PC-3 (cell line): ENCODE results near the gene KCNQ4.

DNA sequence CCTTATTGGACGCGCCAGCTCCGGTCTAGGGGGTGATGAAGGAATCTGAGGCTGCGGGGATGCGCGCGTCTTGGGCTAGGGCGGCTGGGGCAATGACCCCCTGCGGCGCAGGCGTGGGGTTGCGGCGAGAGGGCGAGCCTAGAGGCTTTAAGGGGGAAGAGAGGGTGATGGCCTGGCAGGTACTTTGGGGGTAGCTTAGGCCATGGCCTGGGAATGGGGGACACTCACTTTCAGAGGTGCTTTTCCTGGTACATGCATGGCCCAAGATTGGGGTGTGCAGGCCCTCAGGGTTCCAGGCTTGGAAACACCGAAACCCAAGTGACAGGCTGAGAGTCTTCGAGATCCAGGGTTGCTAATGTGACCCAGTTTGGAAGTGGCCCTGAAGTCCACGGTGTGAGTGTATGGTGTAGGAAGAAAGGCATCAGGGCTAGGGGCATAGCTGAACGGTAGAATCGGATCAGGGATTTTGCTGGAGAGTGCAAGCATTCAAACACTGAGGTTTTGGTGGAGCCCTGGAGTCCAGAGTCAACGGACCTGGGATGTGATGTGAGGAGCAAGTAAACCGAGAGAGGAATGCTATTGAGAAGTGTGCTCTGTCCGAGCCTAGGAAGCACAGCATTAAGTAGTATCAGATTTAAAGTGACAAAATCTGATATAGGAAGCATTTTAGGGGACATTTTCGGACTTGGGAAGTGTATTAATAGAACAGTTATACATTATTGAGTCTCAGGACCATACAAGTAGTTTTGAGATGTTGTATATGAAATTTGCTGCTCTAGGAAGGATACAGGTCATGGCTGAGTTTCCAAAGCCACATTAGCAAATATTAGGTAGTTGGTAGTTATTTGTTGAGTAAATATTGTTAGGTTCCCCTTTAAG is 904 bp downstream of the NFYC start:
- RAMPAGE, long total RNA = no peak

DNA sequence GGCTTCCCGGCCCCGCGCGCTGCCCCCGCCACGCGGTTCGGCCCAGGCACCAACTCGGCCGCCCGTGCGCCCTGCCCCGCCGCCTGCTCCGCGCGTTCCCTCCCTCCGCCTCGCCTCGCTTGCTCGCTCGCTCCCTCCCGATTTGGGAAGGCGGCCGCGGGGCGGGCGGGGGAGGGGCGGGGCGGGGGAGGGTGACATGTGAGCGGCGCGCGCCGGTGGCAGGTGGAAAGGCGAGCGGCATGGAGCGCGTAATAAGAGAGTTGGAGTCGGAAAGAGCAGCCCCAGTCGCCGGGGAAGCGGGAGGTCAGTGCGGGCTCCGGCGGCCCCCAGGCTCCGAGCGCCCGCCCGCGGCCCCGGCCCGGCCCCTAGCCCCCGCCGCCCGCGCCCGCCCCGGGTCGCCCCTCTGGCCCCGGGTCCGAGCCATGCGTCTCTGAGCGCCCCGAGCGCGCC is at the start of gene KCNQ4:
Gene KCNQ4 (plus strand): TSS at position 194 of the 450 bp plus-strand sequence.
- RAMPAGE, long total RNA = no peak

GRCh38 chr1:40802168-40802809 is 18.7 kb downstream of the KCNQ4 start:
- RAMPAGE, long total RNA = no peak

DNA sequence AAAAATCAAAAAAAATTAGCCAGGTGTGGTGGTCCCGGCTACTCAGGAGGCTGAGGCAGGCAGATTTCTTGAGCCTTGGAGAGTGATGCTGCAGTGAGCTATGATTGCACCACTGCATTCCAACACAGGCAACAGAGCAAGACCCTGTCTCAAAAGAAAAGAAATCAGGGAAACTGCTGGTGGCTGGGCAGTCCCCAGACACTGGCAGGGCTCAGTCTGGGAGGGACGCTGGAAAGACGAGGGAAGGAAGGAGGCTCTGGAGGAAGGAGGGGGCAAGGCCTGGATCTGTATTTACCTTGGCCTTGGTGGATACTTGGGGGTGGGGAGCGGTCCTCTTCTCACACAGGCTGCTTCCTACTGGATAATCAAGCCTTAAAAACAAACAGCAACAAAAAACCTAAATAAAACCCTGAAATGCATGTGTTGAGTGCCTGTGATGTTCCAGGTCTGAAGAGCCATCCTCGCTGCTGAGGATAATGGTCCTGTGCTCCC is 24.4 kb downstream of the KCNQ4 start:
- RAMPAGE, long total RNA = no peak

- RAMPAGE, long total RNA = no peak
These were observed 1.4 kb downstream of the CITED4 start for GRCh38 chr1:40860431-40861588.

DNA sequence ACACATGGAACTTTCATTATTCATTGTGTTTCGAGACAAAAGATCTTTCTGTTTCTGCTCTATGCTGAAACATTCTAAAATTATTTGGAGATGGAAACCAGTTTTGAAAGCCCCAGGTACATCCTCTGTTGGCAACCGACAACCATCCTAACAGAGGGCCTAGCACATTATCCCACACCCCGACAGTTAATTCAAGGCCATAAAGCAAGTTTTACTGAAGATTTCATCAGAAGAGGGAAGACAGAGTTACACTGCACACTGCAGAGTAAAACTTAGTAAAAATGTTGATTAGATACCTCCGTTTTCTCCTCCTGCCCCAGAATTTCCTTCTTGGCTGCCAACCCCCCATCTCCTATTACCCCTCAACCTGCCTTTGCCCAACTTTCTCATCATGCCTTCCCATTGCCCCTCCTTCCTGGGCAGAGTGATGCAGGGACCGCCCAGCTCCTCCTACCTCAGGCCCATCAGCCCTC is 52.8 kb upstream of the CITED4 start:
- RAMPAGE, long total RNA = no peak

GRCh38 chr1:40944871-40945644 is 34.4 kb upstream of the CTPS1 start:
- RAMPAGE, long total RNA = no peak

- RAMPAGE, long total RNA = no peak
These were observed 7.0 kb downstream of the CTPS1 start for GRCh38 chr1:40986403-40987056.

DNA sequence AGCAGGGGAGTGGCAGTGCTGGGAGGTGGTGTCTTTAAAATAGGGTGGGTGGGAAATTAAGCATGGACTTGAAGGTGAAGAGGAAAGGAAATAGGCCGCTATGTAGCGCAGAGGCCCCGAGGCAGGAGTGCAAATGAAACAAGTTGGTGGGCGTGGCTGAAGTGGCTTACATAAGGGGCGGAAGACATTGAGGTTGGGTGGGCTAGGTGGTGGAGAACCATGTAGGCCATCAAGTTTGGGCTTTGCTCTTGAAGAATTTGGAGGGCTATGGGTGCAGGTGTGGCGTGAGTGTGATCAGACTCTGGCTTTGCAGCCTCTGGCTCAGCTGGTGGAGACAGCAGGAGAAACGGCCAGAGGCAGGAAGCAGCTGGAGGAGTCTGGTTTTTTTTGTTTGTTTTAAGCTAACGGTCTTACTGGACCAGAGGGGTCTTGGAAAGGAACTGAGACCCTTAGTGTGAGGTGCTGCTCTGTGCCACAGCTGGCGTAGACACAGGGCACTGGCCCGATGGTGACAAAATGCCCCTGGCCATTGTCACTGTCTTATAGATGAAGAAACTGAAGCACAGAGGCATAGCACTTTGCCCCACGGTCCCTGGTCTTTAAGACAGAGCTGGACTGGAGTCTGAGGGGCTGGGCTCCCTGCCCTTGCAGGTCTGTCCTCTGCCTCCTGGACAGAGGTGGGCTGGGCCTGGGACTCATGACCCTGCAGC is 6.5 kb downstream of the SLFNL1 start:
- RAMPAGE, long total RNA = no peak

DNA sequence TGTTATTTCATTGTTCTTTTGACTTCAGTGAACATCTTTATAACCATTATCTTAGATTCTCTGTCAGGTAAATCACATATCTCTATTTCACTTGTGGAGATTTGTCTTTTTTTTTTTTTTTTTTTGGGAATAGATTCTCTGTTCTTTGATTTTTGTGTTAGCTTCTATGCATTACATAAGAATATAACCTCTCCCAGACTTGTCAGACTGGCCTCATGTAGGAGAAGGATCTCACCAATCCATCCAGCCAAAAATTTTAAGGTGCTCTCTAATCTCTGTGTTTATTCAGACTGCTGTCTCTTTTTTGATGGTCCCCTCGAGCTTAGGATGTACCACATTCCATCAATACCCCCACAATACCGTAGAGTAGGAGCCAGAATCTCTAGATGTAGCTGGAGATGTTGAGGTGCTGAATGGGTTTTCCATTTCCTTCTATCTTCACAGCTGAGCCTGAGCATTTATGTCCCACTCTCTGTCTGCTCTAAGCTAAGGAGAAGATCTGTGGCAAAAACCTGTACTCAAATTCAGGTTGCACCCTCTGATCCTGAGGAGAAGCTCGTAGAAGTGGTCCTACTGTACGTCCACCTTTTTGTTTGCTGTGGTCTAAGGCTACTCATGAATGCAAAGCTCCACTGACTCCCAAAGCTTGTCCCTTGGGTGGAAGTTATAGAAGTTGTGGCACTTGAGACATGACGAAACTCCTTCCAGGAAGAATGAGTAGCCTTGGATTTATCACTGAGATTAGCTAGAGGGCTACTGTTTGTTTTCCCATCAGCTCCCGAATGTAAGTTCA is 73.4 kb downstream of the SCMH1 start:
- RAMPAGE, long total RNA = no peak

- RAMPAGE, long total RNA = no peak
These were observed 115.3 kb upstream of the SCMH1 start for GRCh38 chr1:41357434-41357780.

- RAMPAGE, long total RNA = no peak
These were observed 118.0 kb upstream of the SCMH1 start for GRCh38 chr1:41360031-41360627.

GRCh38 chr1:41360739-41361173 is 118.7 kb upstream of the SCMH1 start:
- RAMPAGE, long total RNA = no peak

GRCh38 chr1:41362129-41362419 is 120.0 kb upstream of the SCMH1 start:
- RAMPAGE, long total RNA = no peak

DNA sequence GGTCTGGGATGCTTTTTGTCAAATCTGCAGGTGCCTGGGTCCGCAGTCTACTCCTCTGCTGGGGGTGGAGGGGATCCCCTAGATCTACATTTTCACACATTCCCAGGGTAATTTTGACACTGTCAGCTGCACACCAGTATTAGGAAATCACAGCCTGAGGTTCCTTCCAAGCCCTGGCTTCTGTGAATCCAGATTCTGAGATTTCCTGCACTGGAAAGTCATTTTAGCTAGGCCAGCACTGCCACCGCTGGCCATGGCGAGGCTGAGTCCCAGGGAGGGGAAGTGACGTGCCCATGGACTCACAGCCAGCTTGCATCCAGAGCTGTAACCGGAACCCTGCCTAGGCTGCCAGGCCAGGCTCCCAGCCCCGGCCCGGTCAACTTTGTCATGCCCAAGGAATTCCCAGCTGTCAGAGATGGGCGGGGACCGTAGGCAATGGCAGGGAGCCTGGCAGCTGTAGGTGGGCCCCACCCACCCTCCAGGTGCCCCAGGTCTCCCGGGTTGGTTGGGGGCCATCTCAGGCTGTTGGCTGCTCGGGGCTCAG is 65.7 kb downstream of the EDN2 start:
- RAMPAGE, long total RNA = no peak

DNA sequence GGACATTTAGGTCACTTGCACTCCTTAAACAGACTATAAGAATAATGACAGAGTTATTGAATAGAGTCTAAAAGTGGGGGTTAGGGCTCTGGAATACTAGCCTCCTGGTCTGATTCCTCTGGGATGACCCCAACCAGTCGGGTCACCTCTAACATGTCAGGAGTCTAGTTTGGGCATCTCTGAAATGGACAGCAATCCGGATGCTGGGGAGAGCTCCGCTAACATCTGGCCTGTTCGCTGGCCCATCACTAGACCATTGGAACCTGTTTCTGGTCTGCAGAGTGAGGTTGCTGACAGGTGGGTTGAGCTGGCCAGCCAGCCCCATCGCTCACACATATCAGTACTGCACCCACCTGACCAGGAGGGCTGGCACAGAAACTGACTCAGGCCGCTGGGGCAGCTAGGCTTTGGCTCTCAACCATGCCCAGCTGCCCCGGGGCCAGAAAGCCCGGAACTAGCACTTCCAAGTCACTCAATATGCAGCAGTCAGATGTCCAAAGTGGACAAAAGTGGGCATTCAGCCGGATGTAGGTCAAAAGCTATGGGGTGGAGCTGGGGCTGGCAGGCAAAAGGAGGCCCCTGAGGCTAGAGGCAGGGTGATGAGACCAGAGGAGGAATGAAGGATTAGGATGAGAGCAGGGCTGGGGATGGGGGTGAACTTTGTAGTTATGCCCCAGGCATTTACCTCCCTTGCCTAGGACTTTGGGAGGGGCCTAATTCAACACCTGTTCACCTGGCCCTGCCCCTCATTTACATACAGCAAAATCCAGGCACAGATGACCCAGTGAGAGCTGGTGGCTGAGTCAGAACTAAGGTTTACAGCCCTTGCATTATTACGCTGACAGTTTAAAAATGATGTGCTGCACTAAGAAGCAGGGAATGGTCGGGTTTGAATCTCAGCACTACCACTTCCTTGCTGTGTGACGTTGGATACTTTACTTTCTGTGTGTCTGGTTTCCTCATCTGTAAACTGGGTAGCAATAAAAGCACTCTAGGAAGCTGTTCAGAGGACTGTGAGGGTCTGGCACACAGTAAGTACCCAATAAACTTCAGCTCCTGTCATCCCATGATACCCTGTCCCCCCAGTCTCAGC is 30.7 kb upstream of the EDN2 start:
- RAMPAGE, long total RNA = no peak

- RAMPAGE, long total RNA = no peak
These were observed 37.3 kb downstream of the HIVEP3 start for GRCh38 chr1:41881397-41881852.

DNA sequence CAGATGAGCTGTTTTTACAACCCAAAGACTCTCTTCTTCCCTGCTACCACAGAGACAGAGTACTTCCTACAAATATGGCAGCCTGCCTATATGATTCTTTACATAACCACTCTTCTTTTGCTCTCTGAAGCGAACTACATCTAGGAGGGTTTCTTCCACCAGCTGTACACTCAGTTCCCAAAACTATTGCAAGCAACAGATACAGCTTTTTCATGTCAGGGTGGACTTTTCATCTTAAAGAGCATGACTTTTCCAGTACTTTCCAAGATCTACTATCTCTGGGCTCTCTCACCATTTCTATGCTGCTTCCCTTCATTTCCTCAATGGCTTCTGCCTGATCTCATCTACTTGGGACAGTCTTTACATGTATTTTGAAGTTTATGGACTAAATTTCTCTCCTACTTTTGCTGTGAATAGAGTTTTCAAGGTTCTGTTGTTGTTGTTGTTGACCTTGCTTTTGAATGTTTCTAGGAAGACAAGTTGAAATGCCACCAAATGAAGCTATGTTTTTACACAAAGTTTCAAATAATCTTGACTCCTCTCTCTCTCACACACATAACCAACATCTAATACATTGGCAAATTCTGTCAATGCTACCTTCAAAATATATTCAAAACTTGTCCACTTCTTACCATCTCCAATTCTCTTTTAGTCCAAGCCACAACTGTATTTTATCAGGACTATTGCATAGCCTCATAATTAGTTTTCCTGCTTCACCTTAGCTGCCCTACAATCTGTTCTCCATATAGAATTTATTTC is 108.1 kb upstream of the HIVEP3 start:
- RAMPAGE, long total RNA = no peak

GRCh38 chr1:42130079-42130343 is 23.2 kb upstream of the GUCA2B start:
- RAMPAGE, long total RNA = no peak

- RAMPAGE, long total RNA = no peak
These were observed 47.3 kb downstream of the FOXJ3 start for GRCh38 chr1:42287684-42288240.